ENCODE data around the genes GLIPR1L2 and RASSF9.

GRCh38 chr12:75390645-75391707 lies at the start of gene GLIPR1L2:
Gene GLIPR1L2 (plus strand): TSS chr12:75391089.
- PRO-cap, result bidirectional peak, plus-strand start at chr12:75391102, minus-strand start at chr12:75390928
- RAMPAGE, long total RNA, 2 experiments, result start-site peak on the plus strand in 2 of 2 experiments, at chr12:75391099-75391260 at its widest, 20 to 154 reads per replicate; start-site peak on the minus strand in 1 of 2 experiments, at chr12:75390907-75390932 at its widest, 61 reads per replicate

GRCh38 chr12:75651129-75651674 lies 139.8 kb upstream of the KRR1 start:
- PRO-cap, result no peak
- RAMPAGE, long total RNA, 2 experiments, result no peak in any of the 2 experiments

DNA sequence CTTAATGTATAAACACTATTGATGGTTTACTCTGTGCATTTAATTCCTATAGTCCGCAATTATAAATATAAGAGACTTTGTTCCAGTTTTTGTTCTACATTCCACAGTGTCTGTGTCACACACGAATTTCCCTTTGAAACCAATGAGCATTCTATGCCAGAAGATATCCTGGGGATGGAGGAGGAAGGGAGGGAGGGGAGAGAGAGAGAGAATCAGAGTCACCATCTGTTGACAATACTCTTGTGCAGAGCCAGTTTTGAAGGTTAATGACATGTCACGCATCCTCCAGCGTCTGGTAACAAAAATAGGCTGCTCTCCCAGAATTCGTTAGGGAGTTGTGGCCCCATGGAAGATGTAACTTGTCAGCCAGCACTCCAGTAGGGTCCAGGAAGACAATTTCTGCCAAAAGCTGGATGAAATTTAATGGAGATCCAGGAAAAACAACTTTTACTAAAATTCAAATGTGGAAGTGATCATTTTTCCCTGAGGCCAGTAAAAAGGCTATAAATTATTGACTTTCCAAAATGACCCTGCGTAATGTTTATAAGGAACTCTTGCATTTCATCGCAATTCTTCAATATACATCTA lies 213.6 kb upstream of the KRR1 start:
- PRO-cap, result no peak
- RAMPAGE, long total RNA, 2 experiments, result no peak in any of the 2 experiments

GRCh38 chr12:75913276-75914344 lies 170.9 kb downstream of the NAP1L1 start:
- PRO-cap, result unidirectional peak, minus-strand start at chr12:75913913
- RAMPAGE, long total RNA, 2 experiments, result no peak in any of the 2 experiments

DNA sequence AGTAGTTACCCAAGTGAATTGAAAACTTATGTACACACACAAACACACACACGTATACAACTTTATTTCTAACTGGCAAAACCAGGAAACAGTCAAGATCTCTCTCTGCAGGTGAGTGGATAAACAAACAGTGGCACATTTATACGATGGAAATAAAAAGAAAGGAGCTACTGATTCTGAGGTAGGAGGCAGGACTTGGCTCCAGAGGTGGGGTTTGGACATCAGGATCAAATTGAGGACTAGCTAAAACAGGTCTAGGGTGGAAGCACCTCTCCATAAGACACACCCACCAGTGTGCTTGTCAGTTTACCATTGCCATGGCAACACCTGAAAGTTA lies 7.7 kb upstream of the NAP1L1 start:
- PRO-cap, result no peak
- RAMPAGE, long total RNA, 2 experiments, result no peak in any of the 2 experiments

GRCh38 chr12:76346907-76347445 lies 1.2 kb downstream of the BBS10 start:
- PRO-cap, result no peak
- RAMPAGE, long total RNA, 2 experiments, result no peak in any of the 2 experiments

DNA sequence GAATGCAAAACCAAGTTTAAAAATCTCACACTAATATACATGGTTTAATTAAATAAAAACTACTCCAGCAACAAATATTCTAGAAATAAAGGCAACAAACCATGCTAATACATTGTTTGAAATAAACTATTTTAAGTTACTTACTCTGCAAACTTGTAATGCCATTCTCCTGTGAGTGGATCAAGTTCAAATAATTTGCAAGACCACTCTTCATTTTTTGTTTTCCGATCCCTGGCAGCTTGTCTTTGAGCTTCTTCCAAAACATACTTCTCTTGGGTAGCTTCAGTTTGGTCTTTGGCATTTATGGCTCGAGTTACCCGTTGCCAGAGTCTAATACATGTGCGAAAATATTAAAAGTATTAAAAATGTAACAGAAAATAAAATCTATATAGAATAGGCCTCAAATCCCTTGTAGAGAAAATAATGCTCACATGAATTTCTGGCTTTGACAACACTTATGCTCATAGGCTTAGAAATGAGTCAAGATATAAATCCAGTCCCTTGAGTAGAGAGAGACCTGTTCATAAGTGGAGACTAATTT lies 21.3 kb upstream of the BBS10 start:
- PRO-cap, result no peak
- RAMPAGE, long total RNA, 2 experiments, result no peak in any of the 2 experiments

GRCh38 chr12:76558486-76559612 lies 722 bp downstream of the OSBPL8 start:
- PRO-cap, result unidirectional peak, plus-strand start at chr12:76558983; bidirectional peak, plus-strand start at chr12:76559120, minus-strand start at chr12:76559035; bidirectional peak, plus-strand start at chr12:76559395, minus-strand start at chr12:76559328
- RAMPAGE, long total RNA, 2 experiments, result no peak in any of the 2 experiments

DNA sequence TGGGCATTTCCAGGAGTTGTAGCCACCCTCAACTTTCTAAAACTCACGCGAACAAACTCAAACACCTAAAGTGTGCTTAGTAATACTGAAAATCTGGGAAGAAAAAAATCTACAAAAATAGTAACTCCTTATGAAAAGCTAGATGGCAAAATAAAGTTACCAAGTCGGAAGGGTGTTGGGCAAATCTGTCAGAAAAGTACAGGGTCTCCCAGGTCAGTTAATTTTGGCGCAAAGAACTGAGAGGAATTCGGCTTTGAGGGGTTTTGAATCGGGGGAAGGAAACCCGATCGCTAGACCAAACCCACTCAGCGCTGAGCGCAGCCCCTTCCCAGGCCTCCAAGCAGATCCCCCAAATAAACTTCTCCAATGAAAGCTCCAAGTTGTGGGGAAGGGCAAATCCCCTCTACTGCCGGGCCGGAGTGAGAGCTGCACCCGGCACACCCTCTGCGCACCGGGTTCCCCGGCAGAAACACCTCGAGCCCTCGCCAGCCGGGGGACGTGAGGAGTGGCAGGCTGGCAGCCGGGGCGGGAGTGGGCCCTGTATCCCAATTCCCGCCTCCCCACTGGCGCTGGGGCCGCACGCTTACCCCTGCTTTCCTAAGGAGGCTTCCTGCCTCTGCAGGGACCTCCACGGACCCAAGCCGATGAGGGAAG lies 484 bp downstream of the E2F7 start:
- PRO-cap, result no peak
- RAMPAGE, long total RNA, 2 experiments, result no peak in any of the 2 experiments

- PRO-cap, result no peak
- RAMPAGE, long total RNA, 2 experiments, result no peak in any of the 2 experiments
These were observed 260.0 kb upstream of the E2F7 start for GRCh38 chr12:77325302-77325861.

- PRO-cap, result no peak
- RAMPAGE, long total RNA, 2 experiments, result no peak in any of the 2 experiments
These were observed 24.1 kb downstream of the SYT1 start for GRCh38 chr12:78888569-78889109.

DNA sequence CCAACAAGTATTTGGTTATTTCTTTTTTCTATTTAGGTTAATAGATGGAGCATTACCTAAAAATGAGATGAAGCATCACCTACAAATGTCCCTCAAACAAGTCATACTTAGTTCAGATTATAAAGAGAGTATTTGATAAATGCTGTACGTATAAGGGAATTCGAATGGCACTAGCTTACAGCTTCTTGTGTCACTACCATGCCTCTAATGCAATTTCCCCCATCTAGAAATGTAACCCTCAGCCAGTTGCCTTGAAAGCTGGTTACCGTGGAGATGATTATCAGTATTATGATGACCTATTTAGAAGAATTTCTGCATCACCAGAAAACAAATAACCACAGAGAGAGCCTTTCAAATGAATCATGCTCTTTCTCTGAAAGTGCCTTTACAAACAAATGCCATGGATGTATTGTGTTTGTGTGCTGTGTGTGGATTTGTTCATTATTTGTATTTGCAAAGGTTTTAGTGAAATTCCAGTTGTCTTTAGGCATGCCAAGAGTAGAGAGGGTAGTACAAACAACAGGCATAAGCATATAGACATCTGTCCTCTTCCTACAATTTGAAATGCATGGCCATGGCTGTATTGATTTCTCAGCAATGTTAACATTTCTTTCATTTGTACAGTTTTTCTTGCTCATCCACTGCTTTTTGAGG lies 266.7 kb downstream of the PAWR start:
- PRO-cap, result no peak
- RAMPAGE, long total RNA, 2 experiments, result no peak in any of the 2 experiments

DNA sequence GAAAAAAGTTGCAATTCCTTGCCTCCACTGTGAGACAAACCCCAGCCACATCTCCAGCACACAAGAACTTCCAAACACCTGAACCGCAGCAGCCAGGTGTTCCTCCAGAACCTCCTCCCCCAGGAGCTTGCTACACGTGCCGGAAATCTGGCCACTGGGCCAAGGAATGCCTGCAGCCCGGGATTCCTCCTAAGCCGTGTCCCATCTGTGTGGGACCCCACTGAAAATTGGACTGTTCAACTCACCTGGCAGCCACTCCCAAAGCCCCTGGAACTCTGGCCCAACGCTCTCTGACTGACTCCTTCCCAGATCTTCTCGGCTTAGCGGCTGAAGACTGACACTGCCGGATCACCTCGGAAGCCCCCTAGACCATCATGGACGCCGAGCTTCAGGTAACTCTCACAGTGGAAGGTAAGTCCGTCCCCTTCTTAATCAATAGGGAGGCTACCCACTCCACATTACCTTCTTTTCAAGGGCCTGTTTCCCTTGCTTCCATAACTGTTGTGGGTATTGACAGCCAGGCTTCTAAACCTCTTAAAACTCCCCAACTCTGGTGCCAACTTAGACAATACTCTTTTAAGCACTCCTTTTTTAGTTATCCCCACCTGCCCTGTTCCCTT lies 148.7 kb downstream of the PAWR start:
- PRO-cap, result no peak
- RAMPAGE, long total RNA, 2 experiments, result no peak in any of the 2 experiments

GRCh38 chr12:79685025-79685464 lies 5.7 kb downstream of the PAWR start:
- PRO-cap, result no peak
- RAMPAGE, long total RNA, 2 experiments, result no peak in any of the 2 experiments

GRCh38 chr12:79818893-79819394 lies 116.0 kb downstream of the PPP1R12A start:
- PRO-cap, result unidirectional peak, plus-strand start at chr12:79819133
- RAMPAGE, long total RNA, 2 experiments, result no peak in any of the 2 experiments

DNA sequence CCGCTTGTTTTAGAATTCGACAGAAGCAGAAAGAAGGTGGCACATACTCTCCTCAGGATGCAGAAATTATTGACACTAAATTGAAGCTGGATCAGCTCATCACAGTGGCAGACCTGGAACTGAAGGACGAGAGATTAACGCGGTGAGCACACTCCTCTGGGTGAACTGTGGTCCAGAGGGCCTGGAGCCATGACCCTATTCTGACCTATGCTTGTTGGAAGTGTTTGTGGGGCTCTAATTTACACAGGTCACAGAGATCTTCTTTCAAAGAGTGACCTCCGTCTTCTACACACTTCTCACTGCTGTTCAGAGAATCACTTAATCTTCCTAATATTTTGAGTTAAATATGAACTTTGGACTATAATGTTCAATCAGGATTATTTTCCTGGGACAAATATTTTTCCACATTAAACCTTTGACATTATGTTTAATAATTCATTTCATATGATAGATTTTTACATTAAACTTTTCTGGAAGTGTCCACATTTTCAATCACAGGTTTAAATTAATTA lies 72.4 kb upstream of the MYF6 start:
- PRO-cap, result no peak
- RAMPAGE, long total RNA, 2 experiments, result no peak in any of the 2 experiments

DNA sequence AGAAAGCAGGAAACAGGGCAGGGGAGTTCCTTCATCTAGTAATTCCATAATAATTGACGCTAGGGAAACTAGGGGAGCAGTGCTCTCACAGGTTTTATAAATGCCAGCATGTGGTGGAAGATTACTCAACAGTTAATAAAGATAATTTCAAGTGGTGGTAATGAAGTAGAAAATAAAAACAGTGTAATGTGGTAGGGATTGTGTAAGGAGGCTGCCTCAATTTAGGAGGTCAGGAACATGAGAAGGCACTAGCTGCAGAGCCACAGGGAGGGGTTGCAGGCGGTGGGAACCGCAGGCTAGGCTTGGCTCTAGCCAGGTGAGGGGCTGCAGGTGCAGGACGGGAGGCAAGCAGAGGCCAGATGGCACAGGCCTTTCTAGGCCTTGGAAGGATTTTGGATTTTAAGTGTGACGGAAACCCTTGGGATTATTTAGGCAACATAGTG lies 743 bp downstream of the METTL25 start:
- PRO-cap, result unidirectional peak, plus-strand start at position 257 of the sequence
- RAMPAGE, long total RNA, 2 experiments, result no peak in any of the 2 experiments

DNA sequence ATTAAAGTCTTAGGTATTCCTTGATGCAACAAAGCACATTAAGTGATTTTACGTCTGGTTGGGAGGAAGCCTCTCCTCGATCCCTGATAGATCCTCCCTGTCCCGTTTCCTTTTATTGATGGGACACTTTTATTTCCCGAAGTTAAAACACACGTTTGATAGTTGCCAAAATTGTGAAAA lies 1.2 kb downstream of the TMTC2 start:
- PRO-cap, result bidirectional peak, plus-strand start at position 38 of the sequence, minus-strand start outside the sequence
- RAMPAGE, long total RNA, 2 experiments, result no peak in any of the 2 experiments

- PRO-cap, result no peak
- RAMPAGE, long total RNA, 2 experiments, result no peak in any of the 2 experiments
These were observed 118.1 kb downstream of the TMTC2 start for GRCh38 chr12:82804824-82805273.

- PRO-cap, result bidirectional peak, plus-strand start at chr12:85836489, minus-strand start at chr12:85836325
- RAMPAGE, long total RNA, 2 experiments, result start-site peak on the minus strand in 2 of 2 experiments, at chr12:85836209-85836453 at its widest, 19 to 32 reads per replicate
These were observed at the start of gene RASSF9 for GRCh38 chr12:85836089-85837214. Gene RASSF9 (minus strand): TSS chr12:85836409.

Measured in right atrium auricular region (tissue), 2 donors.